ENCODE data around the gene MUS81.

- RRBS: 80% methylated on average over 7 of the region's 15 CpGs
Observed at GRCh38 chr11:65321125-65321569, 6.5 kb downstream of the CDC42EP2 start.

GRCh38 chr11:65348241-65348901 lies 6.2 kb upstream of the TIGD3 start:
- RRBS: no CpG with 5 or more reads among the region's 8 CpGs

DNA sequence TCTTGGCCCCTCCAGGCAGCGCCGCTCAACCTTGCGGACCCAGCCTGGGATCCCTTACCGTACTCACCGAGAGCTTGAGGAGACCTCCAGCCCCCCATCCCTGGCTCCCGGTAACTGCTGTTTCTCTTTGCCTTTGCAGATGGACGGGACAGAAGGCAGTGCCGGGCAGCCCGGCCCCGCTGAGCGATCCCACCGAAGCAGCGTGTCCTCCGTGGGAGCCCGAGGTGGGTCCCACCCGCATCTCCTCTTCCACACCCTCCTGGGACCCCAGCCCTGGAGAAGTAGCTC lies 405 bp downstream of the FRMD8 start:
- RRBS: 0% methylated on average over 3 of the region's 16 CpGs

DNA sequence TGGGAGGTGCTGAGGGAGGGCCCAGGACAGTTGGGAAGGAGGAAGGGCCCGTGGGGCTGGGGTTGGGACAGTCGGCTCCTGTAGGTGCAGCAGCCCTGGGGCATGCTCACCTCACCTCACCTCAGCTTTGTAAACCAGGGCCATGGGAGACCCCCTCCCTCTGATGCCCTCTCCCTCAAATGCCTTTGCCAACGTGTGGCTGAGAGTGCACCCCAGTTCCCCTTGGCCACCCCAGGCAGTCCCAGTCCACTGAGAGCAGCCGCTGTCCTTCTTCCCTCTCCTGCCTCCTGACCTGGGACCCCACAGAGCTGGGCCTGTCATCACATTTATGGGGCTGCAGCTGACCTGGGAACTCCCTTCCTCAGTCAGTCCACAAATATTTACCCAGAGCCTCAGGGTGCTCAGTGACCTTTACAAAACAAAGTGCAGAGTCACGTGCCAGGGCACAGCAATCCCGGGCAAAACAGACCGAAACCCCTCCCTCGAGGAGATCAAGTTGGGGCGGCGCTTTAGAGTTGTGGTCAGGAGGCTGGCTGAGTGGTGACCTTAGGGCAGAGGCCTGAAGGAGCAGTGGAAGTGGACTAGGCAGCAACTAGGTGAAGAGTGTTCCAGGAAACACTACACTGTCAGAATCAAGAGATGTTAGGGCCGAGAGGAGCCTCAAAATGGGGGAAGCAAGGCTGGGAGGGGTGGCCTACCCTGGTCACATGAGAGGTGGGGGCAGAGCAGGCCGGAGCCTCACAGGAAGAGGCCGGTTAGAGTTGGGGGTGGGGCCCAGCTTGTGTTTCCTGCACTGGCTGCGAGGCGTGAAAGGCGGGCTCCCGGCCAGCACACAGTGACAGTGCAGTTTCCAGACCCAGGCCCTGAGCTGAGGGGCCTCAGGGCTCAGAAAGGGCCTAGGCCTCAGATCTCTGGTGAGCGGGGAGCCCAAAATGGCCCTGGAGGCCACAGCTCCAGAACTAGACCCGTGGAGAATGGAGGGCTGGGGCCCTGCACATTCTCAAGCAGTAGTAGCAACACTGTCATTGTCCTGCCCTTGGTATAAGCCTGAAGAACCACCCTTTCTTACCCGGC lies 32.3 kb downstream of the FRMD8 start:
- RRBS: 6% methylated on average over 6 of the region's 20 CpGs

- RRBS: no CpG with 5 or more reads among the region's 2 CpGs
Observed at GRCh38 chr11:65501054-65501295, 23.9 kb upstream of the SCYL1 start.

- RRBS: no CpG with 5 or more reads among the region's 7 CpGs
Observed at GRCh38 chr11:65507514-65507946, 17.4 kb upstream of the SCYL1 start.

GRCh38 chr11:65545896-65546133 lies 12.3 kb downstream of the LTBP3 start:
- RRBS: no CpG with 5 or more reads among the region's 2 CpGs

DNA sequence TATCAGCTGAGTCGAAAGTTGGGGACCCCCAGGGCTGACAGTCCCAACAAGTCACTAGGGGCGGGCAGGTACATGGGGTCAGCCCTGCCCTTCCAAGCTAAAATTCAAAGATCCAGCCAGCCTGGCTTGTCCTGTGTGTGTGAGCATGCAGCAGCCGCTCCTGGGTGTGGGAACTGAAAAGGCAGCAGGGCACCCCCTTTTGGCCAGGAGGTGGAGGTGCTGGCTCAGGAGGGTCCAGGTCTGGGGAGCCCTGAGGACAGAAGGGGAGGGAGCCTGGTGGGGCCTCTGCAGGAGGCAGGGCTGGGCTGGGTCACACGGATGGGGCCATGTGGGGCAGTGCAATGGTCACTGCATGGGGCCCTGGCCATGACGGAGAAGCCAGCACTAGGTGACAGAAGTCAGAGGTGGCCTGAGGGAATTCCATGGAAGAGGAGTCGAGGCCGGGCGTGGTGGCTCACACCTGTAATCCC lies 6.9 kb downstream of the KCNK7 start:
- RRBS: no CpG with 5 or more reads among the region's 8 CpGs

GRCh38 chr11:65610601-65610976 lies 3.4 kb downstream of the MAP3K11 start:
- RRBS: no CpG with 5 or more reads among the region's 3 CpGs

DNA sequence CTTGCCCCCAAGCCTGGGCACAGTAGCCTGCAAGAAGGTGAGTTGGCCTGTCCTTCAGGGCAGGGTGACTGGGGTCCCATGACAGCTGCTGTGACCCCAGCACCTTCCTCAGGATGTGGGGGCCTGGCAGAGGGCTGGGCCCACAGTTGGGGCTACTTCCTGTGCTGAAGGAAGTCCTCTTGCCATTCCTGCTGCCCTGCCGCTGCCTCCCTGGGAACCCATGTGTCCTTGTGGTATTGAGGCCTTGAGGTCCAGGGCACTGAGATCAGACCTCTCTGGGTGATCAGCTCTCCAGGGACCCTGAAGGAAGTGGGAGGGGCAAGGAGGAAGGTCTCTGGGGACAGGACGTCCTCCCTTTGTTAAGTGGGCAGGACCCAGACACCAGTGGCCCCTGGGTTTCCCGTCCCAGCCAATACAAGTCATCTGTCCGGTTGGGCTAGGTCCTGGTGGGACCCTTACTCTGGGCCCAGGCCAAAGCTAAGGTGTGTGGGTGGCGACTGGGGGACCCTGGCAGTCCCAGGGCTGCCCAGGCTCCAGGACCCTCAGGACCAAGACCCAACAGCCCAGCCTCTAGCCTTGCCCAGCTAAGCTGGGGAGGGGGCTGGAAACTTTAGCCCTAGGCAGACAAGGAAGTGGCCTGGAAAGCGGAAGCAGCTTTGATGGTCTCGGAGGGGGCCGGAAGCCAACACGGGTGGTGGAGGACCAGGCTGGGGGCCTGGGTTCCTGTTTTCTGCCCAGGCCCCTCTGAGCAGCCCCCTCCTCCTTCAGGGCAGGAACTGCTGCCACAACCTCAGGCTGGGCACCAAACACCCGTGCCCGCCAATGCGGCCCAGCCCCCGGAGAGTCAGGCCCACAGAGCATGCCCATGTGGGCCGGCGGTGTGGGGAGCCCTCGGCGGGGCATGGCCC lies 2.4 kb downstream of the SIPA1 start:
- RRBS: no CpG with 5 or more reads among the region's 17 CpGs

- RRBS: no CpG with 5 or more reads among the region's 14 CpGs
Observed at GRCh38 chr11:65646241-65646471, 8.3 kb downstream of the SIPA1 start.

- RRBS: no CpG with 5 or more reads among the region's 17 CpGs
Observed at GRCh38 chr11:65651444-65652384, 11.0 kb downstream of the RELA start.

GRCh38 chr11:65718421-65719346 lies 1.9 kb downstream of the RNASEH2C start:
- RRBS: no CpG with 5 or more reads among the region's 11 CpGs

DNA sequence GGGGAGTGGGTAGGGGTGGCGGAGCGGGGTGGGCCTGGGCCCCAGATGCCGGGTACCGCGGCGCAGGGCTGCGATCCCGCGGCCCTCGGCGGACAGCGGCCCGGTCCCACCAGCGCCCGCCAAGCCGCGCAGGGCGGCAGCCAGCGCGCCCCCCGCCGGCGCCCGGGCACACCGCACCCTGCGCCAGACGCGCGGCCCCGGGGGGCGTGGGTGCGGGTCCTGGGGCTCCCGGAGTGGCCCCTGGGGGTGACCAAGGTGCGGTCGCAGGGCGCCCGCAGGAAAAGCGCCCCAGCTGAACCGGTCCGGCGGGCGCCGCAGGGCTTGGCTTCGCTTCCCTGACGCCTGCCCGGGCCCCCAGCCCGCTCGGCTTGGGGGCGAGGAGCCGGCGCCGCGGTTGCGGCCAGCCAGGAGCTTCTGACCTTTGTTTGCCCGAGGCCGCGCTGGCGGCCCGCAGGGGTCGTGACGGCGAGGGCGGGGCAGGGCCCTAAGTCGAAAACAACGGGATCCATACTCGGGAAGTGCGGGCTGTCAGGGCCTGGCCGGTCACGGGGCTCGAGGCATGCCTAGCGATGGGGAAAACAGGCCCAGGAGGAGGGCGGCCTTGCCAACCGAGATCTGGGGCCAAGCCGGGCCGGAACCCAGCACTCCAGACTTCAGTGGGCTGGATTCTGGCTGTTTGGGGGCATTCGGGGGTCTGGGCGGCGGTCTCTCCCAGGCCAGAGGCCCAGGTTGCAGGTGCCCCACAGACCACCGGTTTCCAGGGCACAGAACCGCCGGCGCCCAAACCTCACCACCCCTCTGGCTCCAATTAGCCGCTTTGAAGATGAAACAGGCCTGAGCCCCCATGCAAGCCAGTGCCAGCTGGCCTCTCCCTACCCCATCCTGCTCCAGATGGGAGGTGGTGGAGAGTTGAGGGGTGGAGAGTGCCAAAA lies 647 bp upstream of the AP5B1 start:
- RRBS: 3% methylated on average over 54 of the region's 83 CpGs

GRCh38 chr11:65788272-65788759 lies 1.5 kb downstream of the OVOL1 start:
- RRBS: no CpG with 5 or more reads among the region's 15 CpGs

DNA sequence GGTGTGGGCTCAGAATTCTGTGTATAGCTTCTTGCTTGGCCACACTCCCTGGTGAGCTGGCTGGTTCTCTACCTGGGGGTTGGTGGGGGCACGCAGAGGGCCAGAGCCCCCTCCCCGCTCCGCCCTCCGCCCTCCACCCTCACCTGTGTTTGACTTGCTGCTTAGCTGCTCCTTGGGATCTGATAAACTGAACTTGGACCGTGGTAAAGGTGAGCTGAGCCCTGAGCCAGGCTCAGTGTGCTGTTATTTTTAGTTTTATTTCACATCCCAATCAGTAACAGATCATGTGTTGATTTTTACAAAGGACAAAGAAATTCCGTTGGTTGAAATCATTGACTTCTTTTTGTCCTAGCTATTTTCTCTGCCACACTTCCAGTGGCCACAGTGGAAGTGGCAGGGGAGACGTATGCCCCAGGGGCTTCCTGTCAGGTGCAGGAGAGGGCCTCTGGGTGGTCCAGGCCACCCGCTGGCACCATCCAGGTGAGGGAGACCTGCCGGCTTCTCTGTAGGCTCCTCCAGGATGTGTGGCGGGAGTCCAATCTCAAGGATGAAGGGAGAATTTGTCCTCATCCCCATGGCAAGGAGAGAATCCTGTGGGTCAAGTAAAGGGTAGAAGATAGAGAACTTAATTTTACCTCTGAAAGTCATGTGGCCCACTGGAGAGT lies 2.1 kb downstream of the OVOL1 start:
- RRBS: no CpG with 5 or more reads among the region's 10 CpGs

- RRBS: no CpG with 5 or more reads among the region's 6 CpGs
Observed at GRCh38 chr11:65826941-65827293, 6.8 kb upstream of the SNX32 start.

DNA sequence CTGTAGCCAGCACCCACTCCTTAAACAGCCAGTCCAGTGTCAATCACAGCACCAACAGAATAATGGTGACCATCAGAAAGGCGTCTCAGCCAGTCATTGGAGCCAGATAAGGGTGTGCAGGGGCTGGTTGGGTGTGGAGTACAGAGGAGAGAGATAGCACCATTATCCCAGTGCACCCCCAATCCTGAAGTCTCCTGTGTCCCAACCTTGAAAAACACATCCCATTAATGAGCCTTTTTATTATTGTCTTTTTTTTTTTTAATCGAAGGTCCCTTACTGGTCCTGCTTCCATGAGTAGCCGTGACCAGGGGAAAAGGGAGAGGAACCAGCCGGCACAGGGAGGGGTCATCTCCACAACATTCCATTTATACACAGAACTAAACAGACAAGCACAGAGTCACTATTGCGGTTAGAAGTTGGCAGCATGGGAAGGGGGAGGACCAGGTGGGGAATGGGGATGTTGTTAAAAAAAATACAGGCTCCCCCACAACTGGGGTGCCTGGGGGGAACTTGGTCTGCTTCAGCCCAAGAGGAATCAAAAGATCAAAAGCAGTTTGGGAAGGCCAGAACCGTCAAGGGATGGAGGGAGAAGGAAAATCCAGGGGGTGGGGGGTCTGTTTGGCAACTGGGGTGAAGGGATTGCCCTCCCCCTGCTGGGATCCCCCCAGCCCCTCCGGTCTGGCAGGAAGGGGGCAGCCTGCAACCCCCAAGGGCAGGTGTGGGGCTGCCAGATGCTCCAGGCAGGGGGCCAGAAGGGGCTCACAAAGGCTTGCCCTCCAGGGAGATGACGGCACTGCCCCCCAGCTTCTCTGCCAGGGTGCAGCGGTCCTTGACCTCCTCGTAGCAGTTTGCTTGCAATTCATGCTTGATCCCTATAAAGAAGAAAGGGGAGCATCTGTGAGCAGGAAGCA lies 3.1 kb downstream of the CFL1 start:
- RRBS: no CpG with 5 or more reads among the region's 10 CpGs

DNA sequence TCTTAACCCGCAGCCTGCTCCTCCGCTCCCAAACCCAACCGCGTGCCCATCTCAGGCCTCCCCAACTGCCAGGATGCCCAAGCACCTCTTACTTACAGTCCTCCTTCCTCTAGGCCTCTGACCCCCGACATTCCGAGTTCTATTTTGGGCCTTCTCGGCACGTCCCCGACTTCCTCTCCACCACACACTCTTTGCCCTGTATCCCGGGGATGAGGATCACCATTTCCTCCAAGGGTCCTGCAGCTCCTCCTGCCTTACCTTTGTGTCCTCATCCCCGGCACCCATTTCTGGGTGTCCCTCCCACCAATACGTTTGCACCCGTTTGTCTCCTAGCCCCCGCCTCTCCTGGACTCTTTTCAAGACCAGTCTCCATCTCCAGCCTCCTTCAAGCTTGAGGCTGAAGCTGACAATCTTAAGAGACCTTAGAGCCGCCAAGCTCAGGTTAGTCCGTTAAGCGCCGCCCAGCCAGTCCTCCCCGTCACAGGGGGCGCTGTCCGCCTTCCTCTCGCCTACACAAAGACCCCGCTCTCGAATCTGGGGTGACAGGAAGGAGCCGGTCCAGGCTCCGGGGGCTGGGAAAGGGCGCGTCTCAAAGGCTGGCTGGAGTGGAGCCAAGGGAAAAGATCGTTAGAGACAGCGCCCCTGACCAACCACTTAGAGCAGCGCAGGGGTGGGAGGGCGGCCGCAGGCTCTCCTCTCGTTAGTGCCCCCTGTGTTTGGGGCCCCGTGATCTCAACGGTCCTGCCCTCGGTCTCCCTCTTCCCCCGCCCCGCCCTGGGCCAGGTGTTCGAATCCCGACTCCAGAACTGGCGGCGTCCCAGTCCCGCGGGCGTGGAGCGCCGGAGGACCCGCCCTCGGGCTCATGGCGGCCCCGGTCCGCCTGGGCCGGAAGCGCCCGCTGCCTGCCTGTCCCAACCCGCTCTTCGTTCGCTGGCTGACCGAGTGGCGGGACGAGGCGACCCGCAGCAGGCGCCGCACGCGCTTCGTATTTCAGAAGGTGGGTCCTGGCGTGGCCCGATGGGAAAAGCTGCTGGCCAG lies at the start of gene MUS81:
Gene MUS81, plus strand, starts transcription at position 542 of the 1,038 bp plus-strand sequence.
- RRBS: 4% methylated on average over 2 of the region's 71 CpGs

DNA sequence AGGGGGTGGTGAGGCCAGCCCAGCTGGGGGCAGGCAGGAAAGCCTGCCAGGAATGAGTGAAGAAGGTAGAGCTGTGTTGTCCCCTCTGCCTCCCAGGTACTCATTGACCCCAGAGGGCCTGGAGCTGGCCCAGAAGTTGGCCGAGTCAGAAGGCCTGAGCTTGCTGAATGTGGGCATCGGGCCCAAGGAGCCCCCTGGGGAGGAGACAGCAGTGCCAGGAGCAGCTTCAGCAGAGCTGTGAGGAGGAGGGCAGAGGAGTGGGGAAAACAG lies 2.7 kb downstream of the MUS81 start:
- RRBS: no CpG with 5 or more reads among the region's 2 CpGs